GM12878 (cell line): ENCODE results near the genes ECRG4 and CD8B2.

DNA sequence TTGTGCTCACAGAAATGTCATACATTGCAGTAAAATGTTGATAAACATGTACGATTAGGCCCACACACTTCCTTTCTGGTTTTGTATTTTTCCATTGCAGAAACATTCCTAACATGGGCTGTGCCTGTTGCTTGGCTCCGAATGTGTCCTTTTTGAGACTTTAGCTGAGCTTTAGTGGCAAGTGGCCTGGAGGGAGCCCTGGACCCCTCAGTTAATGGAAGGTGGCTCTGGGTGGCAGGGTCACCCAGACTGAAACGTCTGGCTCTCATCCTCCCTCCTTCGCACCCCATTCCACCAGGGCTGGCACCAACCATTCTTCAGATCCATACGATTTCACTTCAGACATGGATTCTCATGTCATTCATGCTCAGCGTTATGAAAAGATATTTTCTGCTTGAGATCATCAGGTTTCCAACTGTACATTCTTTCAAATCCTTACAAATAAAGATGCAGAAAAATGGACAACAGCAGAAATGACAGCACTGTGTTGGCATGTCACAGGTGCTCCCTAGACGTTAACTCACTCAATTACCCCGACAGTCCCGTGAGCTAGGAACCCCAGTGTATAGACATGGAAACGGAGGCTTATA is 17.9 kb downstream of the FHL2 start:
- RAMPAGE, long total RNA: no peak
- RRBS, 2 experiments: no CpG with 5 or more reads among the region's 10 CpGs
CAGE:
- cytosol, long polyA minus RNA: no peak
- cytosol, long polyA plus RNA: no peak
- long polyA plus RNA: no peak
- nucleolus, long total RNA: no peak
- nucleus, long polyA plus RNA: no peak
- nucleus, long total RNA: no peak

- RAMPAGE, long total RNA: no peak
- RRBS, 2 experiments: no CpG with 5 or more reads among the region's 8 CpGs
CAGE:
- cytosol, long polyA minus RNA: no peak
- cytosol, long polyA plus RNA: no peak
- long polyA plus RNA: no peak
- nucleolus, long total RNA: no peak
- nucleus, long polyA plus RNA: no peak
- nucleus, long total RNA: no peak
These were observed 7.4 kb upstream of the FHL2 start for GRCh38 chr2:105406078-105406907.

GRCh38 chr2:105425270-105426177 is 26.7 kb upstream of the FHL2 start:
- RAMPAGE, long total RNA: no peak
- RRBS, 2 experiments: no CpG with 5 or more reads among the region's 17 CpGs
CAGE:
- cytosol, long polyA minus RNA: no peak
- cytosol, long polyA plus RNA: no peak
- long polyA plus RNA: no peak
- nucleolus, long total RNA: no peak
- nucleus, long polyA plus RNA: no peak
- nucleus, long total RNA: no peak

- RAMPAGE, long total RNA: no peak
- RRBS, 2 experiments: no CpG with 5 or more reads among the region's 8 CpGs
CAGE:
- cytosol, long polyA minus RNA: no peak
- cytosol, long polyA plus RNA: no peak
- long polyA plus RNA: no peak
- nucleolus, long total RNA: no peak
- nucleus, long polyA plus RNA: no peak
- nucleus, long total RNA: no peak
These were observed 33.8 kb upstream of the FHL2 start for GRCh38 chr2:105432492-105433247.

DNA sequence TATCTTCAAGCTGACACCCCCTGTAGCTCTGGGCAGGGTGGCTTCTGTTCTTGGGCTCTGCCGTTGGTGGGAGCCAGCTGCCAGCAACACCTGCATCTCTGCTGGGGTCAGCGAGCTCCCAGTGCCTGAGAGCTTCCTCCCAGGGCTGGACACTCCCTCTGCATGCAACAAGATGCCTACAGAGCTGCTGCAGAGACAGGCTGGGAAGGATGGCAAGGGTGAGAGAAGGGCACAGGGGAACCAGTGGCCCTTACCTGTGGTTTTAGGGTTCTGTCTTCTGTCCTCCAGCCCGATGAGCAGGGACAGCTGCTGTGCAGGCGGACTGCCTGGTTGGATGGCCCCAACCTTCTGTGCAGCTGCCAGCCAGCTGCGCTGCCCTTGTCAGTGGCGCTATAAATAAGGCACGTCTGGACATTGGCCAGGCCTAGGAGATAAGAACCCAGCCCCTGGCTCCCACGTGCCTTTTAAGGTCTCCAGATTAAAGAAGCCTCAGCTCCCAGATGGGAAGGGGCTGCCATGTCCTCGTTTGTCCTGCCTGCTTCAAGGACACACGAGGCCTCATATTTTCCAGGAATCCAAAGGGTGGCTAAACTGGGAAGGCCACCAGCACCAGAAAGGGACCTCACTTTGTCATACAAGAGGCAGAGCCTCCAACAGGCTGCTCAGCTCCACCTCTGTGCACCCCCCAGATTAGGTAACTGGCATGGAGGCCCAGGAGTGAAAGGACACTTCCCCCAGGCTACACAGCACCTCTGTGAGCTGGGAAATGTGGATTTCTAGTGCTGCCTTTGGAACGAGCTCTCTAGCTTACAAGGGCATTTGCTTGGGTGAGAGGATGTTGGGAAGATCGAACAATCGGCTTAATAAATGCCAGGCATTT is 39.5 kb upstream of the FHL2 start:
- RAMPAGE, long total RNA: no peak
- RRBS, 2 experiments: no CpG with 5 or more reads among the region's 13 CpGs
CAGE:
- cytosol, long polyA minus RNA: no peak
- cytosol, long polyA plus RNA: no peak
- long polyA plus RNA: no peak
- nucleolus, long total RNA: no peak
- nucleus, long polyA plus RNA: no peak
- nucleus, long total RNA: no peak

DNA sequence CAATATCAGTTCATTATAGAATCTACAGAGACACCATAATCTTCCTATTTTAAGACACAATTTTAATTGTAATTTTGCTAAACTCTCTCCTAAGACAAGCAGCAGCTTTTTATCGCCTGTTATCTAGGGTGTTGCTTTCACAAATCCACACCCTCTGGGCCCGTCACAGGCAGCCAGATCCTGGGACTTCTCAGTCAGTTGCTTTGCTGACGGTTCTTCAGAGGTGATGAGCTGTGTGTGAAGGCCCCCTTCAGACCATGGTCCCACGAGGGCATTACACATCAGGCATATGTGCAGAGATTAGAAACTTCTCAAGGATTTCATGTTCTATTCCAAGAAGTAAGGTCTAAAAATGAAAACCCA is 96.2 kb upstream of the FHL2 start:
- RAMPAGE, long total RNA: no peak
- RRBS, 2 experiments: no CpG with 5 or more reads among the region's 4 CpGs
CAGE:
- cytosol, long polyA minus RNA: no peak
- cytosol, long polyA plus RNA: no peak
- long polyA plus RNA: no peak
- nucleolus, long total RNA: no peak
- nucleus, long polyA plus RNA: no peak
- nucleus, long total RNA: no peak

DNA sequence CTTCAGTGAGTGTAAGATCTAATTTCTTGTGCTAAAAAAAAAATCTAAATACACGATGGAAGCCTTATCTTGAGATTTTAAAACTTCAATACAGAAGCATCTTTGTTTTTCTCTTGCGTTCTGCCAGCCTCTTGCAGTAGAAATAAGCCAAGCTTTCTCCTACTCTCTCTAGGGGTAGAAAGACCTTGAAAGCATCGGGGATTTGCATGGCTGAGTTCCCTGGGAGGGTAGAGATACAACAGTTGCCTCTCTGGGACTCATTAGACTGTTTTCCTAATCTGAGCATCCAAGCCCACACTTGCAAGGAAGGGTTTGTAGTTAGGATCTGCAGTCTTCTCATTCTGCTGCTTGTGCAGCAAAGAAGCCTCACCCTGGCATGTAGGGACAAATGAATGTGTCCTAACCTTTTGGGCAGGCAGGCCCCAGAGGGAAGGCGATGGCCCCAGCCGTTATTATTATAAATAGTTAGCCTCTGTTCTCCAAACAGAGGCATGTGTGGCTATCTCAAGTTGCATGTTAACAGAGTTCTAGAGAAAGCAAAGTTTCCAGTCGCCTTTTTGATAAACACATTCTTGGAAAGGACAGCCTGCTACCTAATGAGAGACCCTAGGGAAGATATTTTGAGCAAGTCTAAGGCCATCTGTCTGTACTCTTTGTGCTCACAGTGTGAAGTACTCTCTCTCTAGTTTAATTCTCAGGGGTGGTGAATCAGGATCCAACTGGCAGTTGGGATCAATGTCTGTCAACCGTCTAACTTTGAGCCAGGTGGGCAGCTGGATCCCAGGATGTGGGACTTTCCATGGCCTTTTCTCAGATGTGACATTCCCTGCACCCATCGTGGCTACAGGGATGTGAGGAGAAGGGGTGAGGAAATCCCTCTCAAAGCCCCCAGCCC is 97.3 kb upstream of the FHL2 start:
- RAMPAGE, long total RNA: no peak
- RRBS, 2 experiments: no CpG with 5 or more reads among the region's 8 CpGs
CAGE:
- cytosol, long polyA minus RNA: no peak
- cytosol, long polyA plus RNA: no peak
- long polyA plus RNA: no peak
- nucleolus, long total RNA: no peak
- nucleus, long polyA plus RNA: no peak
- nucleus, long total RNA: no peak

DNA sequence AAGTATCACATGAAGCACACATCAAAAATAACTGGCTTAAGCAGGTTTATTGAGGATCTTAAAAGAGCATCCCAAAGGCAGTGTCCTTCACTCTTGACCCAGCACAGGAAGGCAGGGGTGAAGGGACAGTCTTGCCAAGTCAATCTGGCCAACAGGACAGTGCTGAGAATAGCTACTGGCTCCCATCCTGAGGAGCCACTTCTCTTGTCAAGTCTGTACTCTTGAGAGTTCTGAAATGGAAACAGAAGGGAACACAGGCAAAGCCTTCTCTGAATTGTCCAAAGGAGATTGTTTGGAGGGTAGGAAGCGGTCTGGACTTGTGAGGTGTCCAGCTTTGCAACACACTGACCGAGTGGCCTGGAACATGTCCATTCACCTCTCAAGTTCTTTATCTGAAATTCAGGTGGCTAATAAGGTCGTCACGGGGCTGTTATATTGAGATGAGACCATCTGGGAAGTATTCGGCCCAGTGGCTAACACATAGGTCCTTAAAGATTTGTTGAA is 99.5 kb upstream of the FHL2 start:
- RAMPAGE, long total RNA: no peak
- RRBS, 2 experiments: no CpG with 5 or more reads among the region's 5 CpGs
CAGE:
- cytosol, long polyA minus RNA: no peak
- cytosol, long polyA plus RNA: no peak
- long polyA plus RNA: no peak
- nucleolus, long total RNA: no peak
- nucleus, long polyA plus RNA: no peak
- nucleus, long total RNA: no peak

DNA sequence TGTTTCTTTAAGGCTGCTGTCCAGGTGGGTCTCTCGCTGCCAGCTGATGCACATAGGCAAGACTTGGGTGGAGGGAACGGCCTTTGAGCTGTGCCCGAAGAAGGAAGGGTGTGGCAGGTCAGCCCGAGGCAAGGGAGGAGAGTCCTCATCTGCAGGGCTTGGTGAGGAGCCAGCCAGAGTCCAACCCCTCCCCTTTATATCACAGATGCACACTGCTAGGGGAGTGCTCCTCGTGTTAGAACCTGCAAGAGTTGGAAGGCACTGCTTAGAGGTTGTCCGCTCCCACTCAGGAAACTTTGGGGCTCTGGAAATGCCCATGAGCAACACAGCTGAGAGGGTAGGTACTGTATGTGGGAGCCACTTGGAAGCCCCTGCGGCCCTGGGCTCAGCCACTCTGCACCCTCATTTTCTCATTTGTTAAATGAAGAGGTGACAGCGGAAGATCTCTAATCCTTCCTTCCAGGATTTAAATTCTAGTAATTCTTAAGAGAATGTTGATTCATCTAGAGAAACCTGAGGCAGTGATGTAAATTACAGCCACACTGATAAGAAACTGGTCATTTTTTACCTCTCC is 46.1 kb downstream of the NCK2 start:
- RAMPAGE, long total RNA: no peak
- RRBS, 2 experiments: no CpG with 5 or more reads among the region's 8 CpGs
CAGE:
- cytosol, long polyA minus RNA: no peak
- cytosol, long polyA plus RNA: no peak
- long polyA plus RNA: no peak
- nucleolus, long total RNA: no peak
- nucleus, long polyA plus RNA: no peak
- nucleus, long total RNA: no peak

- RAMPAGE, long total RNA: no peak
- RRBS, 2 experiments: no CpG with 5 or more reads among the region's 4 CpGs
CAGE:
- cytosol, long polyA minus RNA: no peak
- cytosol, long polyA plus RNA: no peak
- long polyA plus RNA: no peak
- nucleolus, long total RNA: no peak
- nucleus, long polyA plus RNA: no peak
- nucleus, long total RNA: no peak
These were observed 92.3 kb downstream of the NCK2 start for GRCh38 chr2:105836930-105837576.

- RAMPAGE, long total RNA: no peak
- RRBS, 2 experiments: no CpG with 5 or more reads among the region's 8 CpGs
CAGE:
- cytosol, long polyA minus RNA: no peak
- cytosol, long polyA plus RNA: no peak
- long polyA plus RNA: no peak
- nucleolus, long total RNA: no peak
- nucleus, long polyA plus RNA: no peak
- nucleus, long total RNA: no peak
These were observed 129.0 kb downstream of the NCK2 start for GRCh38 chr2:105873704-105874143.

DNA sequence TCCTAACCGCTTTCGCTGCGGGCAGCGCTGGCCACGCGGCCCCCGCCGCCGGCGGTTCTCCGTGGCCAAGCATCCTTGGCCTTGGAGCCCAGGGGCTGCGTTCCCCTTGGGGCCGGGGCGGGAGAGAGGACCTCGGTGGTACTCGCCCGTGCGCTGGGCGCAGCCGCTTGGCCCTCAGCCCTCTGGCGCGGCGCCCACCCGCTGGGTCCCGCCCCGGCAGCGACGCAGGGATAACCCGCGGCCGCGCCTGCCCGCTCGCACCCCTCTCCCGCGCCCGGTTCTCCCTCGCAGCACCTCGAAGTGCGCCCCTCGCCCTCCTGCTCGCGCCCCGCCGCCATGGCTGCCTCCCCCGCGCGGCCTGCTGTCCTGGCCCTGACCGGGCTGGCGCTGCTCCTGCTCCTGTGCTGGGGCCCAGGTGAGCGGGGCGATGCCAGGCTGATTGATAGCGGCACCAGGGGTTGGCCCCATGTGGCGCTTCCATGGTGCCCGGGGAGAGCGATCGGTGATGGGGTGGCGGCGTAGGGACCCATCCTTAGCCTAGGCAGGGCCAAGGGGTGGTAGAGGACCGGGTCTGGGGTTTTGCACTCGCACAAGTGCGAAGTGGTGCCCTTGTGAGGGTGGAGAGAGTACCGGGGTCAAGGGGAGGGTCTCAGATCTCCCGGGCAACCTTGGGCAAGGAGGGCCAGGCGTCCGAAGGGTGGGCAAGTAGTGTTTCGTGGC is at the start of gene ECRG4:
ECRG4 (plus strand) TSS at position 260 of the 720 bp plus-strand sequence.
- RAMPAGE, long total RNA: no peak
- RRBS, 2 experiments: 17 to 33% methylated on average over 34 to 52 of the region's 67 CpGs
CAGE:
- cytosol, long polyA minus RNA: no peak
- cytosol, long polyA plus RNA: no peak
- long polyA plus RNA: no peak
- nucleolus, long total RNA: no peak
- nucleus, long polyA plus RNA: no peak
- nucleus, long total RNA: no peak

- RAMPAGE, long total RNA: no peak
- RRBS, 2 experiments: no CpG with 5 or more reads among the region's 17 CpGs
CAGE:
- cytosol, long polyA minus RNA: no peak
- cytosol, long polyA plus RNA: no peak
- long polyA plus RNA: no peak
- nucleolus, long total RNA: no peak
- nucleus, long polyA plus RNA: no peak
- nucleus, long total RNA: no peak
These were observed 62.9 kb downstream of the UXS1 start for GRCh38 chr2:106131163-106131654.

- RAMPAGE, long total RNA: no peak
- RRBS, 2 experiments: no CpG with 5 or more reads among the region's 49 CpGs
CAGE:
- cytosol, long polyA minus RNA: no peak
- cytosol, long polyA plus RNA: no peak
- long polyA plus RNA: no peak
- nucleolus, long total RNA: no peak
- nucleus, long polyA plus RNA: no peak
- nucleus, long total RNA: no peak
These were observed 75.7 kb upstream of the UXS1 start for GRCh38 chr2:106269519-106270445.

- RAMPAGE, long total RNA: no peak
- RRBS, 2 experiments: 46% methylated on average over 7 of the region's 42 CpGs; no CpG with 5 or more reads in 1 of the 2 experiments
CAGE:
- cytosol, long polyA minus RNA: no peak
- cytosol, long polyA plus RNA: no peak
- long polyA plus RNA: no peak
- nucleolus, long total RNA: no peak
- nucleus, long polyA plus RNA: no peak
- nucleus, long total RNA: no peak
These were observed at the start of gene CD8B2 for GRCh38 chr2:106487087-106487543. Gene CD8B2, plus strand, starts transcription at chr2:106487364.

DNA sequence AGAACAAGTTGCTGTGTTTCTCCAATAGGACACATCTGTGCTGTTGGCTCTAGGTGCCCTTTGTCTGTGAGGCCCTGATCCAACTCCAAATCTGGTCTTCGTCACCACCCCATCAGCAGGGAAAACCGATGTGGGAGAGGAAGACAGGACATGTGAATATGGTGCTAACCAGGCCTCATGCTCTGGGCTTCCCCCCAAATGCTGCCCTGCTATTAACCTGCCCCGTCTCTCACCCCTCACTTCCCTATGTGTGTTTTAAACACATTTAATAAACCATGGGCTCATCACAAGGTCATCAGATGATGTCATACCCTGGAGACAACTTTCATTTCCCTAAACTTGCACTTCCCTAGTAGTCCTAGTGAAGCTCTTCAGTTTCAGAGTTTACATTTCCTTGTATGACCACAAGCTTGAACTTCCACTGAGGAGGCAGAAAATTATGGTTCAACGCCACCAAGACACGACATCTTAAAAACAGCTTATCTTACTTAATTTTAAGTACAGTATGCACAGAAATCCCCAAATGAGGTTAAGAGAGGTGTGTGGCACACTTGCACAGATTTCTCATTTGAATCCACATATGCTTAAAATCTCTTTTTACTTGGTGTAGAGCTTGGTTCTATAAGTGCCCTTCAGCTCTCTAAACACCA is 49.9 kb downstream of the CD8B2 start:
- RAMPAGE, long total RNA: no peak
- RRBS, 2 experiments: no CpG with 5 or more reads among the region's 5 CpGs
CAGE:
- cytosol, long polyA minus RNA: no peak
- cytosol, long polyA plus RNA: no peak
- long polyA plus RNA: no peak
- nucleolus, long total RNA: no peak
- nucleus, long polyA plus RNA: no peak
- nucleus, long total RNA: no peak

GRCh38 chr2:106559964-106560482 is 72.9 kb downstream of the CD8B2 start:
- RAMPAGE, long total RNA: no peak
- RRBS, 2 experiments: no CpG with 5 or more reads among the region's 6 CpGs
CAGE:
- cytosol, long polyA minus RNA: no peak
- cytosol, long polyA plus RNA: no peak
- long polyA plus RNA: no peak
- nucleolus, long total RNA: no peak
- nucleus, long polyA plus RNA: no peak
- nucleus, long total RNA: no peak

- RAMPAGE, long total RNA: no peak
- RRBS, 2 experiments: no CpG with 5 or more reads among the region's 12 CpGs
CAGE:
- cytosol, long polyA minus RNA: no peak
- cytosol, long polyA plus RNA: no peak
- long polyA plus RNA: no peak
- nucleolus, long total RNA: no peak
- nucleus, long polyA plus RNA: no peak
- nucleus, long total RNA: no peak
These were observed 74.4 kb downstream of the CD8B2 start for GRCh38 chr2:106561370-106562063.

GRCh38 chr2:106816969-106817532 is 68.9 kb downstream of the ST6GAL2 start:
- RAMPAGE, long total RNA: no peak
- RRBS, 2 experiments: no CpG with 5 or more reads among the region's 4 CpGs
CAGE:
- cytosol, long polyA minus RNA: no peak
- cytosol, long polyA plus RNA: no peak
- long polyA plus RNA: no peak
- nucleolus, long total RNA: no peak
- nucleus, long polyA plus RNA: no peak
- nucleus, long total RNA: no peak

GRCh38 chr2:107385359-107385724 is 441.4 kb upstream of the RGPD4 start:
- RAMPAGE, long total RNA: no peak
- RRBS, 2 experiments: no CpG with 5 or more reads among the region's 3 CpGs
CAGE:
- cytosol, long polyA minus RNA: no peak
- cytosol, long polyA plus RNA: no peak
- long polyA plus RNA: no peak
- nucleolus, long total RNA: no peak
- nucleus, long polyA plus RNA: no peak
- nucleus, long total RNA: no peak